Diencephalon (tissue), 2 donors: ENCODE measurements around the genes SF3A1, SEC14L3, MORC2 and INPP5J.

GRCh38 chr22:30355905-30356249, 817 bp downstream of the SF3A1 start:
- RAMPAGE, long total RNA = no peak

DNA sequence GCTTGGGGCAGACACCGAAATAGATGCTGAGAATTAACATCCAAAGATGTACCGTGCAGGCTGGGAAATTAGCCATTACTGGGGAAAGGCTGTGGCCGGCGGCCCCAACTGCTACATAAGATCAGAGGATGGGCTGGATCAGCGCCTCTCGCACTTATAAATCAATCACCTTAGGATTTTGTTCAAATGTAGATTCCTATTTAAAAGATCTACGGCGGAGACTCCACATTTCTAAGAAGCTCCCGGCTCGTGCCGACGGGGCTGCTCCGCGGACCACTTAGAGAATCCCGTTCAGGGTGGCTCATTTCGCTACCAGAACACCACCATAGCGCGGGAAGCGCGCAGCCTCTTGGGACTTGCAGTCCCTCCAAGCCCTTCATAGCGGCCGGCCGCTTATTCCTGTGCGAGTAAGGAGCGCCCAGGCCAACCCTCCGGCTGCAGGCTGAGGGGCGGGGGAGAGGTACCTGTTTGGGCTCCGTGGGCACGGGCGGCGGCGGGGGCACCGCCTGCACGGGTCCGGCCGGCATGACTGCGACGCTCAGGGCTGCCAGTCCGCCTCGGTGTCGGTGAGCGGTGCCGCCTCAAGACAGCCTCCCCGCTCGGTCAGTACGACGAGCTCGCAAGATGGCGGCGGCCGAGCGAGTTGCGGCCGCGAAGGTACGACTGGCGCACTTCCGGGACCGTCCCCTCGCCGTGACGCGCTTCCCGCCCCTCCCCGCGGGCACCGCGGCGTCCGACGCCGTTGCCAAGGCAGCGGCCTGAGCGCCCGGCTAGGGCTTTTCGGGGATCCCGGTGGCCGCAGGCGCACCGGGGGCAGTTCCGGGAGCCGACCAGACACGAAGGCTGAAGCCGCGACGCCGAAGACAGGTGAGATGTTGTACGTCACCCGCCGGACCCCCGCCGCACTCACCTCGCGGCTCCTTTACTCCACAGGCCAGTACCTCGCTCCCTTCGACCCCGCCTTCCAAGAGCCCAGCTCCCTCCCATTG, at the start of gene SF3A1:
Gene SF3A1, minus strand, starts transcription at position 629 of the 989 bp plus-strand sequence.
- RAMPAGE, long total RNA = start-site peak on the minus strand centred at position 618 of the sequence, 20 bp wide, 93 and 475 reads in 2 replicates

DNA sequence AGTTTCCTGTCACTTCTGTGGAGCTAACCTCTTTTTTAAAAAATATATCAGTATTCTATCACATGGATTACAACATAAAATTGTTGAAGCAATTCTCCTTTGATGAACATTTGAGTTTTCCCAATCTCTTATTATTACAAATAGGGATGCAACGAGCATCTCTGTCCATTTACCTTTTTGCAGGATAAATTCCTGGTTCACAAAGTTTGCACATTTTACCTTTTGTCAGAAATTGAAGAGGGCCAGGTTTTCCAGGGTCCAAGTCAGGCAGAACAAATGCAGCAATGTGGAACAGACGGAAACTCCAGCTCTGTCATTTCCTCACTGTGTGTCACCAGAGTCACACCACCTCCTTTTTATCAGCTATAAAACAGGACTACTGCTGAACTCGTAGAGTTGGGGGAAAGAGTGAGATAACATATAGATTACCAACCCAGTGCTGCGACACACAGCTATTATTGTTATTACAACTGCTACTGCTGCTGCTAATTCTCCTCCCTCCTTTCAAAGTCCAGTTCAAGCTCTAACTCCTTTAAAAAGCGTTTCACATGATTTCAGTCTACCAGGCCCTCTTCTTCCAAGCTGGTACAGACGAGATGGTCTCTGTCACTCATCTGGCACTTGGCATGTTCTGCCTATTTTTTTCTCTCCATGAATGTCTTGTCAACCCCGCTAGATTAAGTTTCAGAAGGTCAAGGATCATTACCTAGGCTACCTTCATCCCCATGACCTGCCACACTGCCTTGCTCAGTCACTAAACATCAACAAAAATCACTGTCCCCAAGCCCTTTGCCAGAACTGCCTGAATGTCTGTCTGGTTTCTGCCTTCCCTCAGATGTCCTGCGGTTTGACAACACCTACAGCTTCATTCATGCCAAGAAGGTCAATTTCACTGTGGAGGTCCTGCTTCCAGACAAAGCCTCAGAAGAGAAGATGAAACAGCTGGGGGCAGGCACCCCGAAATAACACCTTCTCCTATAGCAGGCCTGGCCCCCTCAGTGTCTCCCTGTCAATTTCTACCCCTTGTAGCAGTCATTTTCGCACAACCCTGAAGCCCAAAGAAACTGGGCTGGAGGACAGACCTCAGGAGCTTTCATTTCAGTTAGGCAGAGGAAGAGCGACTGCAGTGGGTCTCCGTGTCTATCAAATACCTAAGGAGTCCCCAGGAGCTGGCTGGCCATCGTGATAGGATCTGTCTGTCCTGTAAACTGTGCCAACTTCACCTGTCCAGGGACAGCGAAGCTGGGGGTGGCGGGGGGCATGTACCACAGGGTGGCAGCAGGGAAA, 3.7 kb upstream of the MTFP1 start:
- RAMPAGE, long total RNA = no peak

- RAMPAGE, long total RNA = no peak
These were observed 1.5 kb upstream of the MTFP1 start for GRCh38 chr22:30424001-30424571.

DNA sequence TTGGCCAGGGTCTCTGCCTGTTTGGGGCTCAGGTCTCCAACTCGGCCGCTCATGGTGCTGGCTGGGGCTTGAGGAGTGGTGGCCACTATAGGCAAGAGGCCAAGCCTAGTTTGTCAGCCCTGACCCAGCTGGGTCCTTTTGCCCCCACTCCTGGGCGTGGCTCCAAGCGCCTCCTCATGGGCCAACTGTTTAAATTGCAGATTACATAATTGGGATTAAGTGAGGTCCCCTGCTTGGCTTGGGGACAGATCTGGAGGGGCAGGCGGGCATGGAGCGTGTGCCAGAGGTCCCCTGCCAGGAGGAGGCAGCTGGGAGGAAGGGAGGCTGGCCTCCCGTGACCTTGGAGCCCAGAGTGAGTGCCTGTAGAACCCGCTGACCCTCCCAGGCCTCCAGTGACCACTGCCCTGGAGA, at the start of gene SEC14L3:
Gene SEC14L3, minus strand, starts transcription at position 112 of the 411 bp plus-strand sequence.
- RAMPAGE, long total RNA = no peak

DNA sequence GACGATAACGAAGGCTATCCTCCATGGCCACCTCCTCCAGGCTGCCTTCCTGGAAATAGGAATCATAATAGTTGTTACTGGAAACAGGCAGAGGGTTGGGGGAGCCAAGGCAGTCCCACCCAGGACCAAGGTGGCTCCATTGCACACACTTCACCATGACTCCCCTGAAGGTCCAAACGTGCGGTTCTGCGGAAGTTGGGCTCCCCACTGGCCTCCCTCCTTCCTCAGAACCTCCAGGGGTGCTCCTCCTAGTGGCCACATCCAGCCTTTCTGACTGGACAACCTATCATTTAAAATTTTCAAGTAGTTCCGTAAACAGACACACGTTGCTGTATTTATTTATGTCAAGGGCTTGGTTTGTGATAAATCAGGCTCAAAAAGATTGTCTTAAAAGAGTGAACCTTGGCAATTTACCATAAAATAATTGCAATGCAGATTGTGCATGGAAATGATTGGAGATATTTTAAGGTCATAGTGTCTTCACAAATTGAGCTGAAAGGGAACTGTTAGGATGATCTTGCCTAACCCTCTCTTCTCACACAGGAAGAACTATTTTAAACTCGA, 1.4 kb upstream of the TCN2 start:
- RAMPAGE, long total RNA = no peak

GRCh38 chr22:30922103-30922899, 46.3 kb downstream of the MORC2 start:
- RAMPAGE, long total RNA = no peak

DNA sequence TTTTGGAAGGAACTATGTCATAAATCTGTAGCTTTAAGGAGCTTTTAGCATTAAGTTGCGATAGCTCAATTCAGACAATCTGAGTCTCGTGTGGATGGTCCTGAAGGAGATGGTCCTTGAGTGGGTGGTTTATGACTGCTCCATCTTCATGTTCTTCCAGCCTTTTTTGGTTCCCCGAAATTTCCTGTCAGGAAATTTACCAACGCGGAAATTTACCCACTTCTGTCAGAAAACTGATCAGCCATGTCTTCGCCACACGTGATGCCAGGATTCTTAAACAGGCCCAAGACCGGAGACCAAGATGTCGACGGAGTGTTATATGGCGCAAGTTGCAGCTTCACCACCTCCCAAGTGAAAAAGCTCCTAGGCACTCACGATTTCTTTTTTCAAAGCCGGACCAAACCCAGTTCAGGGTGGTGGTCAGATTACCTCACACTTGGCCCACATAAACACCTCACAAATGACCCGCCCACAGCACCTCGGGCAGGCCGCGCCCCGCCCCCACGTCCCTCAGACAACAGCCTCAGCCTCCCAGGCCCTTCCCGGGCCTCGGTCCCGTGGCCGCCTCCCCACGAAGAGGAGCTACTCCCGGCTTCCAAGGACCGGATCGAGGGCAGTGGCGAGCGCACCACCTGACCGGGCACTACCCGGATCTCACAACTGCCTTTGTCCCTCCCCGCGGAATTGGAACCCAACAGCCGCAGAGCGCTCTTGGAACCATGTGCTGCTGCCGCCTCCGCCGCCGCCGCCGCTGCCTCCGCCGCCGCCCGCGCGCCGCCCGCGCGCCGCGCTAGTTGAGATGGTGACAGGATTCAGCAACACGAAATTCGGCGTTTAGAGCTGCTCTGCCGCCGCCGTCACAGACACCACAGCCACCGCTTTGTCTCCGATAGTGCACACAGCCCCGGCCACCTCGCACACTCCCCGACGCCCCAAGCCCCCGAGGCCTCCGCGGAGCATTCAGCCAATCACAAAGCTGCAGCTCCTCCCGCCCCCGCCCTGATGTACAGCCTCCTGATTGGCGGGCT, at the start of gene MORC2:
Gene MORC2, minus strand, starts transcription at position 662 of the 1,028 bp plus-strand sequence.
- RAMPAGE, long total RNA = no peak

DNA sequence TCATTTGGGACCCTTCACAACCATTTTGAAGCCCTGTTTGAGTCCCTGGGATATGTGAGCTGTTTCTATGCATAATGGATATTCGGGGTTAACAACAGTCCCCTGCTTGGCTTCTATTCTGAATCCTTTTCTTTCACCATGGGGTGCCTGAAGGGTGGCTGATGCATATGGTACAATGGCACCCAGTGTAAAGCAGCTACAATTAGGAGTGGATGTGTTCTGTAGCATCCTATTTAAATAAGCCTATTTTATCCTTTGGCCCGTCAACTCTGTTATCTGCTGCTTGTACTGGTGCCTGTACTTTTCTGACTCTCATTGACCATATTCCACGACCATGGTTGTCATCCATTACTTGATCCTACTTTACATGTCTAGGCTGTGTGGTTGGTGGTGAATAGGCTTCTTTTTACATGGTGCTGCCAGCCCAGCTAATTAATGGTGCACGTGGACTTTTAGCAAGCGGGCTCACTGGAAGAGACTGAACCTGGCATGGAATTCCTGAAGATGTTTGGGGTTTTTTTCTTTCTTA, 1.8 kb upstream of the MORC2 start:
- RAMPAGE, long total RNA = no peak

- RAMPAGE, long total RNA = no peak
These were observed 1.9 kb downstream of the SMTN start for GRCh38 chr22:31082996-31083373.

DNA sequence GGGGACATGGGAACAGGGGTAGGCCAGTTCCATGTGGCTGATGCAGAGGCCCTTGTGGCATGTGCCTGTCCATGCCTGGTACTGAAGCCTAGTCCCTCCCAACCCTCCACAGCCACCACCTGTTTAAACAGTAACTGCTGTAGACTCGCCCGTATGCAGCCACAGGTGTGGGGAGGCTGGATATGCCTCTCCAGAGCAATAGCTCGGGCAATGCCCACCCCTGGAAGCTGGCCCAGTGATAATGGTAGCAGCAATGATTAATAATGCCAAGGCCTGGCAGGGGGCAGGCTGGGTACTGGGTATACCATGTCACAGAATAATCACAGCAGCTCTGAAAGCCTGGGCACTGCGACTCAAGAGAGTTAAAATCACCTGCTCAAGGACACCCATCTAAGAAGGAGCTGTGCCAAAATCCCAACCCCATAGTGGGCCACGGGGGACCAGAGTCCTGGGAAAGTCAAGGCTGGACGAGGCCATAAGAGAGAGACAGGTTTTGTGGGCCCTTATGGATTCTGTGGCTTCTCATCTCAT, 2.4 kb downstream of the SMTN start:
- RAMPAGE, long total RNA = no peak

- RAMPAGE, long total RNA = no peak
These were observed 7.2 kb downstream of the SELENOM start for GRCh38 chr22:31099980-31100762.

DNA sequence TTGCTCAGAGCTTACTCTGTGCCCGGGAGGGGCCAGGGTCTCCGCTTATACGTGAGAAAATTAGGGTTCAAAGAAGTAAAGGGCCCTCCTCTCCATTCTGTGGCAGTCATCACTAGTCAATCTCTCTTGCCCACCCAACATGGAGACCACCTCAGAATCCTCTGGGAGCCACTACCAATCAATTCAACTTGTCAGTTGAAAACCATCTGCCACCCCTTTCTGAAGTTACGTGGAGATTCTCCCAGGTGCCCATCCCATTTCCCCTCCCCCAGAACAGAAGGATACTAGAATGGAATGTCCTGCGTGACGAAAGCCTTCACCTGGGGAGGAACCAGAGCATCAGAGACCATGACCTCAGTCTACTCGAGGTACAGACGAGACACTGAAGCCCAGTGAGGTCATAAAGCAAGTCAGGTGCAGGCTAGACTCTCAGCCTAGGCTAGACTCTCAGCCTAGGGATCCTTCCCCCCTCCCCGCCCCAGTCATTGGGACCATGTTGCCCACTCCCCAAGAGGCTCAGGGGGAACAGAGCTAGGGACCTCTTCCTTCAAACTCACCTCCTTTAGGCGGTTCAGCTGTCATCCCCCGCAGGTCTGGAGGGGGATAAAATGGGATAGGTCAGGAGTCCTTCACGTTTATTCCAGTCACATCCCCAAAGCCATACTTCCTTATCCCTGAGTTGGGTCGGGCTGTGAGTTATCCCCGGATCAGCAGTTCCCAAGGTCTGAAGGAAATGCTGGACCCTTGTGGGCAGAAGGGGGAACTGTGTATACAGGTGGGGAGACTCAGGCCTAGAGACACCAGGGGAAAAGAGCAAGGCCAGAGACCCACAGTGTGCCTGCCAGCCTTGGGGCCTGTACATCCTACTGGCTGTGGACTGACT, 1.8 kb downstream of the SELENOM start:
- RAMPAGE, long total RNA = no peak

DNA sequence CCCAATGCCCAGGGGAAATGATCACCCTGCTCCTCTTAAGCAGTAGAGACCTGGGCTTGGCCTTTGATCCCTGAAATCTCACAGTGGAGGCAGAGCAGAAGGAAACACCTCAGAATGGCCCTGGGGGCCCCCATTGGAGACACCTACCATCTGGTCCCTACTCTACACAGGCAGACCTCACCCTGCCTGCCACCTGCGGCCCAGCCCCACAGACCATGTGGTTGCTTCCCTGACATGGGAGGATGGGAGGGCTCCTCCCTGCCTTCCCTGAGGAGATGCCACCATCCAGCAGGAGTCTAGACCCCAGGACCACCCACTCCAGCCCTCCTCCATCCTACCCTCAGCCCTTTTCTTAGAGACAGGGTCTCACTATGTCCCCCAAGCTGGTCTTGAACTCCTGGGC, 1.1 kb downstream of the SELENOM start:
- RAMPAGE, long total RNA = no peak

- RAMPAGE, long total RNA = no peak
These were observed at the start of gene INPP5J for GRCh38 chr22:31121978-31123108. Gene INPP5J, plus strand, starts transcription at chr22:31122966.

DNA sequence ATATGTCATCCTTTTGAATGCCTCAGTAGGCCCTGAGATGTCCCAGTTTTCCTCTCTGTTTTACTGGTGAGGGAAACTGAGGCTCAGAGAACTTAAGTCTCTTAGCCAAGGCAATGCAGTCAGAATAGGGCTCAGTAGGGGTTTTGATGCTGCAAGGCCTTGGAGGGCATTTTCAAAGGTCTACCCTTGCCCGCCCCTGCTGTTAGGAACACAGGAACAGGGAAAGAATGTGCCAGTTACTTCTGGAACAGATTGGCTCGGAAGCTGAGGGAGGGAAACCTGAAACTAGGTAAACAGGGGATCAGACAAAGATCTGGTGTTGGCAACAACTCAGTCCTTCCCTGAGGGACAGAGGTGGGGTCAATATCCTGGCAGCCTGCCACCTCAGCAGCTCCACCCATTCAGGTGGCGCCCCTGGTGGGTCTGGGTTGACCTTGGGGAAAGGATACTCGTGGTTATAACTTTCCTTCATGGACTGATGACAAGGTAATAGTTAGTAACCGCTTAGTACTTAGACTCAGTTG, 8.6 kb downstream of the PLA2G3 start:
- RAMPAGE, long total RNA = no peak

- RAMPAGE, long total RNA = no peak
These were observed 19.6 kb upstream of the LIMK2 start for GRCh38 chr22:31192412-31193028.

DNA sequence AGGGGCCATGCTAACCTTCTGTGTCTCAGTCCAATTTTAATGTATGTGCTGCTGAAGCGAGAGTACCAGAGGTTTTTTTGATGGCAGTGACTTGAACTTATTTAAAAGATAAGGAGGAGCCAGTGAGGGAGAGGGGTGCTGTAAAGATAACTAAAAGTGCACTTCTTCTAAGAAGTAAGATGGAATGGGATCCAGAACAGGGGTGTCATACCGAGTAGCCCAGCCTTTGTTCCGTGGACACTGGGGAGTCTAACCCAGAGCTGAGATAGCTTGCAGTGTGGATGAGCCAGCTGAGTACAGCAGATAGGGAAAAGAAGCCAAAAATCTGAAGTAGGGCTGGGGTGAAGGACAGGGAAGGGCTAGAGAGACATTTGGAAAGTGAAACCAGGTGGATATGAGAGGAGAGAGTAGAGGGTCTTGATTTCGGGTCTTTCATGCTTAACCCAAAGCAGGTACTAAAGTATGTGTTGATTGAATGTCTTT, 10.7 kb downstream of the LIMK2 start:
- RAMPAGE, long total RNA = no peak

DNA sequence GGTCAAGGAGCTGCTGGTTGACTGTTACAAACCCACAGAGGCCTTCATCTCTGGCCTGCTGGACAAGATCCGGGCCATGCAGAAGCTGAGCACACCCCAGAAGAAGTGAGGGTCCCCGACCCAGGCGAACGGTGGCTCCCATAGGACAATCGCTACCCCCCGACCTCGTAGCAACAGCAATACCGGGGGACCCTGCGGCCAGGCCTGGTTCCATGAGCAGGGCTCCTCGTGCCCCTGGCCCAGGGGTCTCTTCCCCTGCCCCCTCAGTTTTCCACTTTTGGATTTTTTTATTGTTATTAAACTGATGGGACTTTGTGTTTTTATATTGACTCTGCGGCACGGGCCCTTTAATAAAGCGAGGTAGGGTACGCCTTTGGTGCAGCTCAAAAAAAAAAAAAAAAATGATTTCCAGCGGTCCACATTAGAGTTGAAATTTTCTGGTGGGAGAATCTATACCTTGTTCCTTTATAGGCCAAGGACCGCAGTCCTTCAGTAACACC, 15.2 kb downstream of the PIK3IP1 start:
- RAMPAGE, long total RNA = no peak

DNA sequence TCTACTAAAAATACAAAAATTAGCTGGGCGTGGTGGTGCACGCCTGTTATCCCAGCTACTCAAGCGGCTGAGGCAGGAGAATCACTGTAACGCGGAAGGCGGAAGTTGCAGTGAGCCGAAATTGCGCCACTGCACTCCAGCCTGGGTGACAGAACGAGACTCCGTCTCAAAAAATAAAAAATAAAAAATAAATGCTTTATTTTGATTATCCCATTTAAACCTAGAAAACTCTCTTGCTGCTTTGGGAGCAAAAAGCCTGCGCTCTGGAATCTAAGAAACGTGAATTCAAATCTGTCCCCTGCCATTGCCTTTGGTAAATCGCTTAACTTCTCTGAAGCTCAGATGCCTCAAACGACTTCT, 2.1 kb downstream of the PIK3IP1 start:
- RAMPAGE, long total RNA = no peak